Camera-type eye (tissue), 1 donor: ENCODE results near the gene UTP14C.

DNA sequence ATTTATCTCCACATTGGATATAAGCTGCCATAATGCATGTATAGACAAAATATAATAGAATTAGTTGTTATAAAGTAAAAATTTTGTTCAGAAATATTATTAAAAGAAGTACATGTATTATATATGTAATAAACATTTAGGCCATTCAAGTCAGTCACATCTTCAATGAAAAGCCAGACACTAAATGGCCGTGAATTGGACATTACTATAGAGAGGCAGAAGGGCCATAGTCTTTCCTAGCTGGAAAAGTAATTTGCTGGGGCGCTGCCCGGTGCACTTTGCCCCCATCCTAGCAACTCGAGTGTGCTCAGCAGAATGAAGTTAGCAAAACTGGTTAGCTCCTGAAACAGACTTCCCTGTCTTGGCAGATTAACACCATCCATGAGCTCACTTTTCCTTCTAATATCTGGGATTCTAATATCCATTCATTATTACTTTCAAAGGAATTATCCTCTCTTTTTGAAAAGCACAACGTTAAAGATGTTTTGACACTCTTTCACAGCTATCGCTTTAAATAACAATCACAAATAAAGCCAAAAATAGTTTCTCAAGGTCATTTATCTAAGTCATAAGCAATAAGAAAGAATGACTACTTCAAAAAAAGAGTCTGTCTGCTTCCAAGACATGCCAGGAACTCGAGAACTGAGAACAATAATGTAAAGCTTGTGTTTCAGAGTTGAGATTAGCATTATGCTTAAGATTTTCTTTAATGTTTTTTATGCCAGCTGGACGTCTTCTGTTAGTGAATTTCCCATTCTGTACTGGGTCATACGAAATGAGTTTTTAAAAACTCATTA lies 2.9 kb upstream of the SPRYD7 start:
- RAMPAGE, long total RNA, result no peak

DNA sequence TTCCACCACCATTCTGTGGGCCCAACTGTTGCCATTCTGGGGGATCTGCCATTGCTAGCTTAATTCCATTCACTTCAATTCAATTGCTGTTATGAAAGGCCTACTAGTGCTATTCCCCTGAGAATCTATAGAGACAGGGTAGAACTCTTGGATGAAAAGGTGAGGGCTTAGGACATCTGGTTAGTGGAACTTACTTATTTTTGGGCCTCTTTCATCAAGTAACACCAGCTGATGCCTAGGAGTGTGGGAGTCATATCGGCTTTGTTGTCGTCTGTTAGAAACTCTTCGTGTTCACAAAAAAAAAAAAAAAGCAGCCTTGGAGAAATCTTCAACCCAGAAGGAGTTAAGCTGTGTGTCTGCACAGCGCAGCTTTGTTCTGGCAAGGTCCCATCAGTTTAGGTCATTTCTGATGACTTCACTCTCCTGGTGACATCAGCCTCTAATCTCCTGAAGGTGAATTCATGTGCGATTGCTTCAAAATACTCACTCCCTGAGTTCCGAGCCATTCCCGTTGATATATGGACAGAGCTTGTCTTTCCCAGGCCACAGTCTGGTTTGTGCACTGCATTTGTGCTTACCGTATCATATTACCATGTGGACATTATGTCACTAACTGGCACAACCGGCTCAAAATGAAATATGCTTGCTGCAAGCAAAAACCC lies 342.2 kb downstream of the KCNRG start:
- RAMPAGE, long total RNA, result no peak

DNA sequence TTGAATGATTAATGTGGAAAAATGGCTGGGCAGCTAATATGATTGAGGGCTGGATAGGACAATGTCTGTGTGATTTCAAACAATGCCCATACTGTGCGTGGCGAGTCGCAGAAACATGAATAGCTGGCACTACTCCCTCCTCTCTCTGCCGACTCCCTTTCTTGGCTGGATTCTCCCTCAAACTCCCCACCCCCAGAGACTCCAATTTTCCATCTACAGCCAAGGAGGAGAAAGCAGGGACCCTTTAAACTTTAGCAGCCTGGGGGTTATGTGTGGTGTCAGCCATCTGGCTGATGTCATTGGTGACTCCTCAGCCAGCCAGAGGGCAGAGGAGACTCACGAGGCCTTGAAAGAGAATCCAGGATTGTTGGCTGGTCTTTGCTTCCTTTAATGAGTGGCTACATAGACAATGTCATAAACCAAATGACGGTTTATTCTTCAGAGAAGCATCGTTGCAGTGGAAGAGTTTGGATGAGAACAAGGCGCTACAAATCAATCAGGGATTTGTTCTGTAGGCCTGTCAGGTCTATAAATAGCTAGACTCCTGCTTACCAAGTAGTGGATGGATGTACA lies 165.6 kb downstream of the DLEU7 start:
- RAMPAGE, long total RNA, result no peak

GRCh38 chr13:50678354-50679109 lies 165.0 kb downstream of the DLEU7 start:
- RAMPAGE, long total RNA, result no peak

GRCh38 chr13:50685498-50685948 lies 158.0 kb downstream of the DLEU7 start:
- RAMPAGE, long total RNA, result no peak

DNA sequence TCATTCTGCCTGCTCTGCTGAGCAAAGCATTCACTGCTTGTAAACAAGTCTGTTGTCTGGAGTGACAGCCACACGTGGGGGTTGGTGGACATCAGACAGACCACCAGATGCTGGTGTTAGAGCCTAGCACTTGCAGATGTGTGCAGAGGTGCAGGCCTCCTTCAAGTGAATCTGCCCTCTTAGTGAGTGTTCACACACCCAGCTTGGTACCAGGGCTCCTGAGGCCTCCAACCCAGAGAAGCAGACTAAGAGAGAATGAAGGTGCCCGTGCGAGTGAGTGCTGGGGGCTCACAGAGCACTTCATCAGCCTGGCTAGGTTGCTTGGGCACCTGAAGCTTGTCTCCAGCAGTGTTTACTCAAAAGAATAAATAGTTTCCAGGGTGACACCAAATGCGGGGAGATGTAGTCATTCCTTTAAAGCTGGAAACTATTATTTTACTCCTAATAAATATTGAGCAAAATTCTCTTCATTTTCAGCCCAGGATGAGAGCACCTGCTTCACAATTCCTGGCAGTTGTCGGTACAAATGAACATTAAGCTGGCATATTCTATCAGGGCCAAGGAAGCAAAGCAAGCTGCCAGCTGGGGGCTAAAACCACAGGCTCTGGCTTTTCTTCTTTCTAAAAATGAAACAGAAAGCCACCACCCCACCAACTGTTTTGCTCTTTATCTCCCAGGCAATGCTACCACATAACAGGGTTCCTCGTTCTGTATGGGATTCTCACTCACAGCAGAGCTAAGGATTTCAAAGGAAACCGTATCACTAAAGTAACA lies 82.4 kb downstream of the RNASEH2B start:
- RAMPAGE, long total RNA, result no peak

DNA sequence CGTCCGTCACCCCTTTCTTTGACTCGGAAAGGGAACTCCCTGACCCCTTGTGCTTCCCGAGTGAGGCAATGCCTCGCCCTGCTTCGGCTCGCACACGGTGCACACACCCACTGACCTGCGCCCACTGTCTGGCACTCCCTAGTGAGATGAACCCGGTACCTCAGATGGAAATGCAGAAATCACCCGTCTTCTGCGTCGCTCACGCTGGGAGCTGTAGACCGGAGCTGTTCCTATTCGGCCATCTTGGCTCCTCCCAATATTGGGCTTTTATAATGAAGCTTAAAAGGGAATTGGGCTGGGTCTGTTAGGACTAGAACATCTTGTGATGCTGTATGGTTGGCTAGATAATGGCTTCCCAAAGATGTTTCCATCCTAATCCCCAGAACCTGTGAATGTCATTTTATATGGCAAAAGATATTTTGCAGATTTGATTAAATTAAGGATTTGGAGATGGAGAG lies 30.5 kb downstream of the C13orf42 start:
- RAMPAGE, long total RNA, result no peak

DNA sequence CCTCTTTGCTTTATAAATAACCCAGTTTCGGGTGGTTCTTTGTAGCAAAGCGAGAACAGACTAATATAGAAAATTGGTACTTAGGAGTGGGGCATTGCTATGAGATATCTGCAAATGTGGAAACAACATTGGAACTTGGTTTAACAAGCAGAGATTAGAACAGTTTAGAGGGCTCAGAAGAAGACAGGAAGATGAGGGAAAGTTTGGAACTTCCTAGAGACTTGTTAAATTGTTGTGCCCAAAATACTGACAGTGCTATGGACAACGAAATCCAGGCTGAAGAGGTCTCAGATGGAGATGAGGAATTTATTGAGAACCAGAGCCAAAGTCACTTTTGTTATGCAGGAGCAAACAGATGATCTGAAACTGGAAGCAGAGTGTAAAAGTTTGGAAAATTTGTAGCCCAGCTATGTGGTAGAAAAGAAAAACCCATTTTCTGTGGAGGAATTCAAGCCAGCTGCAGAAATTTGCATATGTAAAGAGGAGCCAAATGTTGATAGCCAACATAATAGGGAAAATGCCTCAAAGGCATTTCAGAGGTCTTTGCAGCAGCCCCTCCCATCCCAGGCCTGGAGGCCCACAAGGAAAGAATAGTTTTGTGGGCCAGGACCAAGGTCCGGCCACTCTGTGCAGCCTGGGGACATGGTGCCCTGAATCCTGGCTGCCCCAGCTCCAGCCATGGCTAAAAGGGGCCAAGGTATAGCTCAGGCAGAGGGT lies 53.0 kb upstream of the FAM124A start:
- RAMPAGE, long total RNA, result no peak

DNA sequence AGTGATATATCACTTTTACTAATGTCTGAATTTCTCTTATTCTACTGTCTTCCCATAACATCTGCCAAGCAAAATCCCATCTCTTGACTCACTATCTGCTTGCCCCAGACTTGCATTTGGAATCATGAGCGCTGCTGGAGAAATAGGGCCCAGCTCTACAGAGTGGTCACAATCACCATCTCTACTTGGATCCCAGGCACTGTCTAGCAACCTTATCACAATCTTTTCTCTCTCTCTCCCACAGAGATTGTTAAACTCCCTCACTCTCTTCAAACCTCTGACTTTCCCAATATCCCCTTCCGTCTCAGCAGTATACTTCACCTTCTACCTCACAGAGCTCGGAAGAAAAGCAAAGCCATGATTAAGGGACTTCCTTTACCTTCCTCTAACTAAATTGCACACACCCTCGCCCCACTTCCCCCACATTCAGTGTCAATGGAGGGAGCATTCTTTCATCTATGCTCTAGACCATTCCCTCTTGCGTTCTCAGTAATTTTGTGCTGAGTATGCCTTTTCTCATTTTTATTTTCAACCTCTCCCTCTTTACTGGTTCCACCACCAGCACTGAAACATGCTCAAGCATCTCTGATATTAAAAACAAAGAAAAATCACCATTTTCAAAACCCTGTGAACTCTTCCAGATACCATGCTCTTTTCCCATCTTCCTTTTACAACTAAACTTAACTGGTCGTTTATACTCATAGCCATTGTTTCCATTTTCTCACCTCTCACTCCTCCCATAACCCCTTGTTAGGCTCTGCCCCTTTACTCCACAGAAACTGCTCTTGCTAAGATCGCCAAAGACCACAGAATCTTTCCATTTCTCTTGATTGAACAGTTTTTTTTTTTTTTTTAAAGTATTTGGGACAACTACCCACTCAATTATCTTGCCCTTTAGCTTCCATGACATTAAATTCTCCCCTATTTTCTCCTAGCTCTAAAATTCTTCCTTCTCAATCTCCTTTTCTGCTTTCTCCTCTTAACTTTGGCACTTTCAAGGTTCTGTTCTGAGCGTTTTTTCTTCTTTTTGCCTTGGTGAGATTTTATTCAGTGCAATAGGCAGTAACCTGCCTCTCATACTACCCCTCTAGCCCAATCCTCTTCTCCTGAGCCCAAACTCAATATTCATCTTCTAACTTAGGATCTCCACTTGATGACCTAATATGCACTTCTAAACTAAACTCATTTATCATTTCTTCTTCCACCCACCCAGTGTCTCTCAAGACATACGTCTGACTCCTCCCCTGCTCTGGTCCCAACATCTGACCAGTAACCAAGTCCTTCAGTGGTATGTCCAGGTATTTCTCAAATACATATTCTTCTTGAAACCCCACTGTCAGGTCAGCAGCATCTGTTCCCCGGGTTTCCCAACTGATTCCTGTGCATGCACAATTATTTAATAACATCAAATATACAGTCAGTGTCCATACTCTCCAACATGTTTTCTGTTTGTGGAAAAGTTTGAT lies 32.5 kb downstream of the SERPINE3 start:
- RAMPAGE, long total RNA, result no peak

- RAMPAGE, long total RNA, result no peak
Observed at GRCh38 chr13:51378058-51378513, 38.6 kb downstream of the SERPINE3 start.

GRCh38 chr13:51447545-51448194 lies 5.2 kb downstream of the INTS6 start:
- RAMPAGE, long total RNA, result no peak

DNA sequence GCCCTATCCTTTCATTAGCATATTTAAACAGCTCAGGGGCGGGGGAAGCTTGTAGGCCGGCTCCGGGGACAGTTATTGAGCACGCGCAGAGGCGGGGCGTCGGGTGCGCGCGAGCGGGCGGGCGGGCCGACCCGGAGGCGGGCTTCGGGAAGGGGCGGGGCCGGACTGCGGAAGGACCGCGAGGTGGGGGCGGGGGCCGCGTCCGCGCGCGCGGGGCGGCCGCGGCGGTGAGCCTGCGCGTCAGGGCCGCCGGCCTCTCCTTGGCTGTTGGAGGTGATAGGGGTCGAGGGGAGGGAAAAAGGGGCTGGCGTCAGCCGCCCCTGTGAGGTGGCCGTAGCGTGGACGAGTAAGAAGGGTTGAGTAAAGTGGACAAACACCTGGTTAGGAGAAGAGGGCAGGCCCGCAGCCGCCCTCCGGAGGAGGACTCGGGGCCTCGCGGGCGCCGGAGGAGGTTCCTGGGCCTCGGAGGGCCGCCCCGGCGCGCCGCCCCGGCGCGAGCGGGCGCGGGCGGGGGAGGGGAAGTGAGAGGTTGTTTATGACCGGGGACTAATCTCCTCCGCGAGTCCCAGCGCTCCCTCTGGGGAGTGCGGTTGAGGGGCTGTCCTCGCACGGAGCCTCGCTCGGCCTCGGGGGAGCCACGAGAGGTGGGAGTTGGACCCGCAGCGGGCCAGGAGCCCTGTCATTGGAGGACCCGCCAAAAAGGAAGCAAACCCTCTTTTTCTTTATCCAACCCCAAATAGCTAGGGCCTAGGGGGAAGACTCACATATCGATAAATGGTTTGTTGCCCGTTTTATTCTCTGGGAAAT lies 513 bp upstream of the INTS6 start:
- RAMPAGE, long total RNA, result no peak

DNA sequence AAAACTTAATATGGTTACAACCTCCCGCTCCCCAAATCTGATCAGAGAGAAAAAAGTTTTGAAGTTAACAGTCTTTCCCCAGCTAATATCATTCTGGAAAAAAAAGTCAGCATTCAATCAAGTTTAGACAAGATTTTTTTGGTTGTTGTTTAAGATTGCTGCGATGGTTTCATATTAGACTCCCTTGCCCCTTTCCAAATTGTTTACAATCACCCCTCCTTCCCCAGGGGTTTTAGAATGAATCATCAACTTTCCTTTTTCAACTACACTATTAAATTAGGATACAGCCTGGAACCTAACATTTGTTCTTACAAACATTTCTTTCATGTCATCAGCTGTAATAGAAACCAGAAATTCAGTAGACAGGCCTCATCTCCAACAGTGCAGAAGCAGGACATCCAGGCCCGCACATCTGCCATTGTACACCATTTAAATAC lies 44.4 kb upstream of the WDFY2 start:
- RAMPAGE, long total RNA, result no peak

DNA sequence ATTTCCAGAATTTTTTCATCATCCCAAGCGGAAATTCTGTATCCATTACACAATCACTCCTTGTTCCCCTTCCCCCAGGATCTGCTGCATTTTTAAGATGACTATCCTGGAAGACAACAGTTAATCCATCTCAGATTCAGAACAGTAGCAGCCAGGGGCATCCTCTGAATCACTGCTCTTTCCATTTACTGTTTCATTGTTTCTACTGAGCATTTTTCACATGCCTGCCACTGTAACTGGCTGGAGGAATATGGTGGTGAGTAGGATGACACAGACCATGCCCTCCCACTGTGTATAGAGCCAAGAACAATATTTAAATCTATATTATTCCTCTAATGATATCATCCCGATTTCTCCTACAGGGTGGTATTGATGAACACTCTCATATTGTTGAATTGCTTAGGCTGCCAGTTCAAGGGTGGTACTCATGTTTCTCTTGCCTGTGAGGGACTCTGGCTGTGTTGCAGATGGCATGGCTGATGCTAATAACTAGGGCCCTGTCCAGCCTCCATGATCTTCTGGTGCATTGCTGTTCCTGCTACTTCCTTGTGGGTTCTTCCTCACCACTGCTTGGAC lies 59.0 kb downstream of the WDFY2 start:
- RAMPAGE, long total RNA, result no peak

- RAMPAGE, long total RNA, result no peak
Observed at GRCh38 chr13:51785843-51786700, 17.9 kb downstream of the DHRS12 start.

- RAMPAGE, long total RNA, result no peak
Observed at GRCh38 chr13:51786701-51787452, 17.1 kb downstream of the DHRS12 start.

DNA sequence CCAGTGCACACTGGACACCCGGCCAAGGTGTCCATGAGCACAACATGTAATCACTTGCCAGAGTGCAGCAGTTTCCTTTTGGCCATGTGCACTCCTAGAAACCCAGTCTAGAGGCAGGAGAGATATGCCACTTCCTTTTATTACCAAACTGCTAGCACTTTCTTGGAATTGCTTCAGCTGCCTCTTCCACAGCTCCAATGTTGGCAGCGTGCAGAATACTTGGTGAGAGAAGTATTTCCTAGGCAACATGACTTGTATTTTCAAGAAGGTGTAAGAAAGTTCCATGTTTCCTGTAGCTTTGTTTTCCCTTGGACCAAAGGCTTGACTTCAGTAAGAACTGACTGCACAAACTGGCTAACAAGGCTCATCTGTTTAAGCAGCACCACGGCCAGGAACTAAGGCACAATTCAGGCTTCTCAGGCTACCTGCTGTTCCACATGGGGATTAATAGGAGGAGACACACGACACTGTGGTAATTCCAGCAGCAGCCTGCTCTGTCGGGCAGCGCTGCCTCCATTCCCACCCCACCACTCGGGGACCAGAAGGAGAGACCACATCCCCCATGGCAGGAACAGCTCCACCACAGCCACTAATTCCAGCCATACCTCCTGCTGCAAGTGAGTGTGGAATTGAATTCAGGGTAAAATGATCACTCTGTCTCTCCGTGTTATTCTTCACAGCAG lies 15.2 kb downstream of the ATP7B start:
- RAMPAGE, long total RNA, result no peak

DNA sequence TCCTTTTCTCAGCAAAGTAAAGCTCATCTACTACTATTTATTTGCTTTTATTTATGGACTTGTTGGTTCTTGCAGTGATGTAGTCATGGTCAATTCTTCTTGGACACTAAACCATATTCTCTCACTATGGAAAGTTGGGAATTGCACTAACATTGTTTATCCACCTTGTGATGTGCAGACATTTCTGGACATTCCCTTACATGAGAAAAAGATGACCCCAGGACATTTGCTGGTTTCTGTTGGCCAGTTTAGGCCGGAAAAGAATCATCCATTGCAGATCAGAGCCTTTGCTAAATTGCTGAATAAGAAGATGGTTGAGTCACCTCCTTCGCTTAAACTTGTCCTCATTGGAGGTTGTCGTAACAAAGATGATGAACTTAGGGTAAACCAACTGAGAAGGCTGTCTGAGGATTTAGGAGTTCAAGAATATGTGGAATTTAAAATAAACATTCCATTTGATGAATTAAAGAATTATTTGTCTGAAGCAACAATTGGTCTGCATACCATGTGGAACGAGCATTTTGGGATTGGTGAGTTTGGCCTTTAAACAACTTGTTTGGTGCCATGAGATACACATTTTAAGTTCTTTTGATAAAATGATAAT lies at the start of gene UTP14C:
Gene UTP14C (plus strand): TSS at position 284 of the 604 bp plus-strand sequence.
- RAMPAGE, long total RNA, result no peak

DNA sequence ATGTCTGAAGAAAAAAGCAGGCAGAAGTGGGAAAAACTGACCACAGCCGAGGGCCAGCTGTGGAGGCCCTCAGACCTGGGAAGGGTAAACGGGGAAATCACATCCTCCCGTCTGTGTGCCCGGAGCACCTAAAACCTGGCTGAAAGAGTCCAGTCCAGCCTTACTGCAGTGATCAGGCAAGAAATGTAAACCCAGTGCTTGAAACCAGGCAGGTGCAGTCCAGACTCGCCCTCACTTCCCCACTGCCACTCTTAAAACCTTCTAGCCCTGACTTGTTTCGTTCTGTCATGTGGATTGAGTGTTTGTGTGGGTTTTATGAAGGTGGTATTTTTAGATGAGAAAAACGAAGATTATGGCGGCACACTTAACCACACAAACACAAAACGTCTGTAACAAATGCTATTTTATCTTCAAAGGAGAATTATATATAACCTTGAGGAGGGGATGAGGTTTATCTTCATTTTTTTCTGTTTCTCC lies 851 bp upstream of the CKAP2 start:
- RAMPAGE, long total RNA, result no peak

DNA sequence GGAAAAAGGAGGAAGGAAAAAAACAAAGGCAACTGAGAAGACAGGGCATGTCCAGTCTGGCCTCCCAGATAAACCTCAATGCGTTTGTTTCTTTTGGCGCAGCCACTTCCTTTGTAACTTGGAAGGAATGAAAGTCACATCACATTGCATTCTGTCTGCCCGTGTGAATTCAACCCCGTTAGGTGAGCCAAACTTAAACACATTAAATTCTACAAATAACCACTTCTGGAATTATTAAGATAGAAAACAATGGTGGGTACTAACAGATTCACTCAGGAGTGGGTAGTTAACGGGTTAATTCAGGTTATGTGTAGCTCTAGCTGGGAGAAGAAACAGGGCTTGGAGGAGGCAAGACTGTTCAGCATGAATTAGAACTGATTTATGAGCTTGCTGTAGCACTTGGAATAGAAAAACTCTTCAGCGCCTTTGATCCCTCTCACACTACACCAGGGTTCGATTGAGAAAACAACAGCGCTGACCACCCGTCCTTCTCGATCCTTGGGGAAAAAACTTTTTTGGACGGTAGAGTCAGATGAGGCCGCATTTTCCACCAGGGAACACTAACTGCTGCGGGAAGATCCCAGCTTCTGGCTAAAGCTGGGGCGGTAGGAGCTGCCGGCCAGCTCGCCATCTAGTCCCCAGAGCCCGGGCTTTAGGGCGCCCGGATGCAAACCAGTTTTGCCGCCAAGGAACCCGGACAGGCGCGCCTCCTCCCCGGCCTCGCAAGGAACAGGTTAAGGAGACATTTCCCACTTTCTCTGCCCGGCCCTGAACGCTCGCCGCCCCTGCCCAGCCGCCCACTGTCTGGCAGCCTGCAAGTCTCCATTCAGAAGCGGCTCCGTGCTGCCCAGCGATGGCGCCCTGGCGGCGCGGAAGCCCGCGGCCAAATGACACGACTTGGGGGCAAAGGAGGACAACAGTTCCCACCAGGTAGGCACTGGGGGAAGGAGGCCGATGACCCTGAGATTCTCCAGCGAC lies 42.7 kb upstream of the HNRNPA1L2 start:
- RAMPAGE, long total RNA, result no peak